Upper lobe of left lung (tissue), 5 donors: ENCODE measurements around a stretch of chr7.

GRCh38 chr7:47971176-47971547 lies 8.3 kb downstream of the HUS1 start:
- PRO-cap, 2 experiments = no peak in any of the 2 experiments
- RAMPAGE, long total RNA, 4 experiments = no peak in any of the 4 experiments

- PRO-cap, 2 experiments = no peak in any of the 2 experiments
- RAMPAGE, long total RNA, 4 experiments = no peak in any of the 4 experiments
These were observed 6.5 kb downstream of the IKZF1 start for GRCh38 chr7:50310980-50311417.

GRCh38 chr7:50405292-50406312 lies 44.5 kb downstream of the FIGNL1 start:
- PRO-cap, 2 experiments = no peak in any of the 2 experiments
- RAMPAGE, long total RNA, 4 experiments = no peak in any of the 4 experiments

GRCh38 chr7:50449054-50449471 lies 1.1 kb downstream of the FIGNL1 start:
- PRO-cap, 2 experiments = no peak in any of the 2 experiments
- RAMPAGE, long total RNA, 4 experiments = no peak in any of the 4 experiments

DNA sequence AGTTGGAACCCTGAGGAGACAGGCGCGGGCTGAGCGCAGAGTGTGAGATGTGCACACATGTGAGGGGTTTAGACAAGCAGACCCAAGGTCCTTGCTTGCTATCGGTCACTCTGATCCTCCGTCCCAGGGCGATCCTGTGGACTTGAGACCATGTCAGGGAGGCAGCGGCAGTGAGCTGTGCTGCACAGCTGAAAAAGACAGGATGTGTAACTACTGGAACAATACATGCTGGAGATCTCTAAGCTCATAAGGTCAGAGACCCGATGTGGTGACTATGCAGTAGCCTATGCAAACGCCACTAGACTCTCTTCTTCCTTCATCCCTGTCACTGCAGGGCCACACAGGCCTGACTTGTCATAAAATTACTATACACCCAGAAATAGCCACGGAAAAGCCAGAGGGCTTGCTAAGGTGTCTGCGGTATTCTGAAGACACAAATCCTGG lies 91.0 kb upstream of the DDC start:
- PRO-cap, 2 experiments = peak in 1 of 2 experiments; most common minus-strand start position 300 of the sequence (in 1)
- RAMPAGE, long total RNA, 4 experiments = no peak in any of the 4 experiments

GRCh38 chr7:50690786-50691452 lies 91.8 kb downstream of the GRB10 start:
- PRO-cap, 2 experiments = no peak in any of the 2 experiments
- RAMPAGE, long total RNA, 4 experiments = no peak in any of the 4 experiments

GRCh38 chr7:50720869-50721686 lies 61.6 kb downstream of the GRB10 start:
- PRO-cap, 2 experiments = peak in 1 of 2 experiments; most common plus-strand start chr7:50721387 (in 1)
- RAMPAGE, long total RNA, 4 experiments = no peak in any of the 4 experiments

- PRO-cap, 2 experiments = peak in 2 of 2 experiments; most common plus-strand start chr7:50793590 (in 2); most common minus-strand start chr7:50793453 (in 2)
- RAMPAGE, long total RNA, 4 experiments = no peak in any of the 4 experiments
These were observed 10.7 kb upstream of the GRB10 start for GRCh38 chr7:50793297-50793910.

DNA sequence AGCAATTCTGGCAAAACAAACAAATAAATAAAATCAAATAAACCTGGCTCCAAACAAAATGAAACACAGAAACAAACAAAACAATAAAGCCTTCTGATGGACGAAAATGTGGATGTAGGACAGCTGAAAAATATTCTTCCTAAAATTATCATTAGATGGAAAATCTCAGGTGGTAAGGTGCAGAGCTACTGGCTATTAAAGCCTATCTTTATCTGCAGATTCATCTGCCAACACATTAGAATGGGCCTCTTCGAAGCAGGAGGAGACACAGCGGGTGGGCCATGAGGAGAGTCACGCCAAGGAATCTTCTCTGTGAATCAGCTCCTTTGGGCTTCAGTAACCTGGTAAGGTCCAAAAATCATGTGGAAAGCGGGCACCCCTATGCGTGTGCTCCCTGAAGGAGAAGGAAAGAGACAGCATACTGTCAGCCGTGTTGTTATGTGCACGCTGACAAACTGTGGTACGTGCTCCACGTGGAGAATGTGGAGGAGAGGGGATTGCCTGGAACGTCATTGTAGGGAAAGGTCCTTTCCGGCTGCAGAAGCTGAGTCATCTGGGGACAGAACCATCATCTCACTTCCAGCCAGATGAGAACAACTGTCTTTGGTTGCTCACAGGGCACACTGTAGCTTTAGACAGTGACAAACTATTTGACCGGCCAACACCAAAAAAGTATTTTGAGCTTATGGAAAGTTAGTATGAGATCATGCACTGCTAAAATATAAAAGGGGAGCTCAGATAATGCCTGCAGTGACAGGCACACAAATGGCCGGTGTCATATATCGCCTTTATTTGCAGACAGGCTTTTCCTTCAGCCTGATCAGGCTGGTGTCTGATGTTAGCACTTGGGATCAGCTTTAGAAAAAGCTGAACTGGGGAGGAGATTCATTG lies 38.7 kb upstream of the GRB10 start:
- PRO-cap, 2 experiments = no peak in any of the 2 experiments
- RAMPAGE, long total RNA, 4 experiments = no peak in any of the 4 experiments

GRCh38 chr7:51229090-51229636 lies 87.4 kb downstream of the COBL start:
- PRO-cap, 2 experiments = no peak in any of the 2 experiments
- RAMPAGE, long total RNA, 4 experiments = no peak in any of the 4 experiments

- PRO-cap, 2 experiments = no peak in any of the 2 experiments
- RAMPAGE, long total RNA, 4 experiments = no peak in any of the 4 experiments
These were observed 1.9 kb downstream of the COBL start for GRCh38 chr7:51314729-51315063.

GRCh38 chr7:51900301-51900703 lies 583.7 kb upstream of the COBL start:
- PRO-cap, 2 experiments = no peak in any of the 2 experiments
- RAMPAGE, long total RNA, 4 experiments = no peak in any of the 4 experiments

GRCh38 chr7:52273639-52274171 lies 761.7 kb upstream of the POM121L12 start:
- PRO-cap, 2 experiments = no peak in any of the 2 experiments
- RAMPAGE, long total RNA, 4 experiments = start-site peak on the plus strand in 2 of 4 experiments, at chr7:52273754-52273950 at its widest, 8 to 14 reads per replicate

DNA sequence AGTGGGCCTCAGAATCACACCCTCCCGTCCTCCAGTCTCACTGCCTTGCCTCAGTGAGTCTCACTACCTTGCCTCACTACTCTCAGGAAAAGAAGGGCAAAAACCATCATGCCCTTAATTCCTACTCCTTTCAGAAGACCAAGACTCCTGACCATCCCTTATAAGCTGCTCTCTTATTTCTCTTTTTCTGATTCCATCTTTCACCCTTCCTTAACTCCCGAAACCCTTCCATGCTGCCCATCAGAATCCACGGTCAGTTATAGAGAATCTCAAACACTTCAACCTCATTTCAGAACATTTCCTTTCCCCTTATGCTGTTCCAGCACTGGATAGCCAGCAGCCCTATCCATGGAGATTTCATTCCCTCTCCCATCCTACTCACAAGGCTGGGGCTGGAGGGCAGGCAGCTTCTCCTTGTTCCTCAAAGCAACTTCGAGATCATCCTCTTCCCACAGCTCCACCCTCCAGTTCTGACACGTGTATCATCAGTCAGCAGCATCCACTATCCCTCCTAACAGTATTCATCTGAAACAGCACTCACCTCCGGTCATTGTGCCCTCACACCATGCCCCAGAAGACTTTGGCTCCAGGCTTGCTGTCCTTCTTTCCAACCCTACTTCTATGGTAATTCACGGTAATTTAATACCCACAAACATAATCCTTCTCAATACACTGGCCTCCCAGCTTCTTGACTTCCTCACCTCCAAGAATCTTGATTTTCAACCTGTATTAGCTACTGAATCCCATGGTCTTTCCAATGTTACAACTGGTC lies 12.8 kb downstream of the SEC61G start:
- PRO-cap, 2 experiments = no peak in any of the 2 experiments
- RAMPAGE, long total RNA, 4 experiments = start-site peak on the minus strand in 1 of 4 experiments, centred at position 428 of the sequence, 6 reads per replicate

GRCh38 chr7:54811374-54811631 lies 52.3 kb upstream of the SEC61G start:
- PRO-cap, 2 experiments = no peak in any of the 2 experiments
- RAMPAGE, long total RNA, 4 experiments = no peak in any of the 4 experiments

DNA sequence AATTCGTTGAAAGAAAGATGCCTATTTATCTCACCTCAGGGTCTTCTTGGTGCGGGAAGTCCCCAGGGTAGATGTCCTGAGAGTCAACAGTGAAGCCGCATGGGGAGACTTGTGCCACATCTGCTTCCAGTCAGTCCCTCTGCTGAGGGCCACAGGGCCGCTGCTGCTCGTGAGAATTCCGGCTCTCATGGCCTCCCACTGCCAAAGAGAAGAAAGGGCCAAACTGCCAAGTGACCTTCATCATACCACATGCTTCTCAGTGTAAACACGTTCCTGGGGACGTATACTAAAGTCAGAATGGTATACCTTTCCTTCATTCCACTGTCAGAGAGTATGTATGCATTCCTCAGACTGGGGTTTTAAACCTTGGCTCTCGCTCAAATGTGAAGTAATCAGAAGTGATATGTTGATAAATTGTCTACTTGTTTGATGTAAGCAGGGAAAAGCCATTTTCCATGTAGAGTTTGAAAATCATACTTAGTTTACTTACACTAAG lies 52.8 kb upstream of the SEC61G start:
- PRO-cap, 2 experiments = no peak in any of the 2 experiments
- RAMPAGE, long total RNA, 4 experiments = no peak in any of the 4 experiments

- PRO-cap, 2 experiments = no peak in any of the 2 experiments
- RAMPAGE, long total RNA, 4 experiments = no peak in any of the 4 experiments
These were observed 78.2 kb upstream of the SEC61G start for GRCh38 chr7:54837230-54837587.

DNA sequence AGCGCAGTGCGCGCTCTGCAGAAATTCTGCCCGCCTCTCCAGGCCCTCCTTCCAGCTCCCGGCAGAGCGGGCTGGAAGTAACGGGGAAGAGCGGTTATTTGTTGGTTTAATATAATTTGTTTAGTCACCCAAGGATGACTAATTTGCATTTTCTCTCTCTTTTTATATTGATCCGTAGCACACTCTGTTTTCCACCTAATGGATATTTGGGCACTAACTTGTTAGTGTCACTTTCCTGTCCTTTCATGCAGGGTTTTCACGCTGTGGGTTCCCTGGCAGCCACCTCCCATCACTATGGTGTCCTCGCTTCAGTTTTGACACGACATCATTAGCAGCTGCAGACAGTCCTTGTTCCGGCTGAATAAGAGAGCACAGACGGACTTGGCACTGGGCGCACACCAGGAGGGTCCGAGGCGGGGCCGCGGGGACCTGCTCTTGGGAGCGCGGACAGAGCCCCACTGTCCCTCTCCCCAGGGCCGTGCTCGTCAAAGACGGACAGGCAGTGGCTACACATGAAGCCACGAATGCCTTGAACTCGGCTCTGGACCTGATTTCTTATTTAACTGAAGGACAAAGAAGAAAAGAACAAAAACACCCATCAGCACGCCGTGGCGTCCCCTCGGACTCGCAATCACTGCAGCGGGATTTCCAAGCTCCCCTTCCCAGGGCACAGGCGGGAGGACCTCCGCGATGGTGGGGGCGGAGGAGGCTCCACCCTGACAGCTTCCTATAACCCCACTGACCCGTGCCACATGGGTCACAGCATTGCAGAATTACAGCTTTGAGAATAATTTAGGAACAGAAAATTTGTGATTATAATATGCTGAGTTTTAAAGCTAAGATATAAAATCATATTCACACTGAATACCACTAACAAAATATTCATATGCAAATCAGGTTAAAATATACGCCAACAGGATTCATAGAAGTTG lies 129.5 kb upstream of the SEC61G start:
- PRO-cap, 2 experiments = no peak in any of the 2 experiments
- RAMPAGE, long total RNA, 4 experiments = no peak in any of the 4 experiments

- PRO-cap, 2 experiments = no peak in any of the 2 experiments
- RAMPAGE, long total RNA, 4 experiments = no peak in any of the 4 experiments
These were observed 807 bp upstream of the EGFR start for GRCh38 chr7:55018088-55018332.

DNA sequence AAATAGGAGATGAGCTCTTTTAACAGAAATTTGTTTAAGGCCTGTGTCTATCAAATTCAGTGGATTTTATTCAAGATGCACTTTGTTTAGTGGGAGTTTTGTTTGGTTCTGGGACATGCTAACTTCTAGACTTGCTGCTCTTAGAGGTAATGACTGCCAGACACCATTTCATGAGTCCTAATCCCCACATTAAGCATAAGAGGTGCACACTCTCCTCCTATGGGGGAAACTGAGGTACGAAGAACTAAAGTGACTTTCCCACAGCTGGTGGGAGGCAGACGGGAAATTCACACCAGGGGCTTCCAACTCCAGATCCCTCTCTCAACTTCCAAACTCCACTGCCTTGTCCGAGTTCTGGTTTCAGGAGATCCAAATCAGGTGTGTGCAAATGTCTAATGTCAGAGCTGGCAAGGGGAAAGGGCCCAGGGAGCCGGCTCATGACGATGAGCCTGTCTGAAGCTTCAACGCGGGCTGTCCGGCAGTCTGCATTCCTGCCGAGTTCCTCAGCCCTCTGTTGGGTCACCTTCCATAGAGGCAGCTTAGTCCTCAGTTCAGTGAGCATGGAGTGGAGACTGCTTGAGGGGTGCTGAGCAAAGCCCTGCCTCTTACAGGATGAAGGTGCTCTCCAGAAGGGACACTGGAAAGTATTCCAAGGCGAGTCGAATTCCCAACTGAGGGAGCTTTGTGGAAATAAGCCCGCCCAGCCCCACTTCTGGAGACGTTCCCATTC lies 3.0 kb downstream of the EGFR start:
- PRO-cap, 2 experiments = no peak in any of the 2 experiments
- RAMPAGE, long total RNA, 4 experiments = no peak in any of the 4 experiments